SJSA1 (cell line): Measurements from ENCODE around the gene C3orf49.

- RAMPAGE, long total RNA: no peak
These were observed 4.8 kb upstream of the KCTD6 start for GRCh38 chr3:58486939-58487614.

DNA sequence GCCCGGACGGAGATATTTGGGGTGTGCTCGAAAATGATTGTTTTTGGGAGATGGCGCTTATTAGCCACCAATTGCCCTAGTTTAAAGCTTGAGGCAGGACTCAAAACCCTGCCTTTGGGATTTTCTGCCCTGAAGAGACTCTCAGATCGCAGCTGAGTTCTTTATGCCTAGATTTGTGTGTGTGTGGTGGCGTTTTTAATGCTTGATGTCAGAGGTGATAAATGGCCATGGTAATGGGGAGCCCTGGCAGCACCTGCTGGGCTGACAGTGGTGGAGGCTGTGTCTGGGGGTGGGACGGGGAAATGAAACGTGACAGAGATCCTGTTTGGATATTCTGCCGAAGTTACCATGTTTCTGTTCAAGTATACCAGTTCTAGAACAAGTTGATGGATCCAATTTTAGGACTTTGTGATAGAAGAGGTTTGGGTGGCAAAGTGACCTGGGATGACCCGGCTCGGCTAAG lies 674 bp downstream of the KCTD6 start:
- RAMPAGE, long total RNA: no peak

DNA sequence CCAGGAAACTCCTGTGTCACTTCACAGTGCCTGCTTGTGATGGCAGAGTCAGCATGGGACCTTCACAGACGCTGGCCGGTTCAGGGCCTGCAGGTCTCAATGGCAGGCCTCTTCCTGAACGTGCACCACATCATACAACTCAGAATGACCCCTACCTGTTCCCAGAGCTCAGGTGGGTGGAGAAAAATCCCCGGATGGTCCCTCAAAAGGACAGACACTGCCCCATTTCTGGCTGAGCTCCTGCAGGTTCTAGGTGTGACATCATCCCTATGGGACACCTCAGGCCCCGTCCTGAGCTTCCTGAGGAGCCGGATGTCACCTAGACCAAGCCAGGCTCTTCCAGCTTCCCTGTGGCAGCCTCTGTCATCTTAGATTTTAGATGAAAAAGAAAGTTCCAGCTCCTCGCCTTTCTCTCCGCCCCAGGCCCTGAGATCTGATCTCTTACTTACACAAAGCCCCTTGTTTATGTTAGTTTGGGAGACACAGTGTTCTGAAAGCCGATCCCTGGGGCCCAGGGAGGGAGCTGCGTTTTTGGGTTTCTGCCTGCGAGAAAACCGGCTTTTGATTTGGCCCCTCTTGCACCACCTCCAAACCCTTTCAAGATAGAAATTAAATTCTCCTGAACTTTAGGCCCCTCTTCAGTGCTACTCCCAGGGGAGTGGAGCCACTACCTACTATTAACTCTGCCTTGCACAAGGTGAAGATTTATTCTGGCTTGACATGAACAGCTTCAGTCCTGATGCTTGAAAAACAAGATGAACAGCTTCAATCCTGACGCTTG lies 40.1 kb upstream of the FAM107A start:
- RAMPAGE, long total RNA: no peak

- RAMPAGE, long total RNA: no peak
These were observed 41.9 kb downstream of the FAM3D start for GRCh38 chr3:58624673-58625065.

- RAMPAGE, long total RNA: no peak
These were observed 32.5 kb downstream of the FAM3D start for GRCh38 chr3:58634096-58634355.

- RAMPAGE, long total RNA: no peak
These were observed 23.9 kb upstream of the FAM3D start for GRCh38 chr3:58690423-58691004.

- RAMPAGE, long total RNA: no peak
These were observed 376.2 kb upstream of the CFAP20DC start for GRCh38 chr3:59426035-59426469.

GRCh38 chr3:61249965-61250500 lies 1.2 kb downstream of the FHIT start:
- RAMPAGE, long total RNA: no peak

- RAMPAGE, long total RNA: no peak
These were observed 14.5 kb downstream of the PTPRG start for GRCh38 chr3:61575812-61576276.

GRCh38 chr3:61715202-61715966 lies 154.0 kb downstream of the PTPRG start:
- RAMPAGE, long total RNA: no peak

- RAMPAGE, long total RNA: no peak
These were observed 256.4 kb downstream of the PTPRG start for GRCh38 chr3:61817631-61818344.

- RAMPAGE, long total RNA: no peak
These were observed 286.6 kb downstream of the PTPRG start for GRCh38 chr3:61847748-61848531.

- RAMPAGE, long total RNA: no peak
These were observed at the start of gene C3orf49 for GRCh38 chr3:63819116-63819665. TSS of gene C3orf49 (plus strand) at chr3:63819299.

GRCh38 chr3:63953044-63953682 lies 70.1 kb downstream of the PSMD6 start:
- RAMPAGE, long total RNA: no peak

GRCh38 chr3:63953906-63954591 lies 69.2 kb downstream of the PSMD6 start:
- RAMPAGE, long total RNA: no peak

- RAMPAGE, long total RNA: no peak
These were observed 63.4 kb downstream of the PSMD6 start for GRCh38 chr3:63959806-63960318.

DNA sequence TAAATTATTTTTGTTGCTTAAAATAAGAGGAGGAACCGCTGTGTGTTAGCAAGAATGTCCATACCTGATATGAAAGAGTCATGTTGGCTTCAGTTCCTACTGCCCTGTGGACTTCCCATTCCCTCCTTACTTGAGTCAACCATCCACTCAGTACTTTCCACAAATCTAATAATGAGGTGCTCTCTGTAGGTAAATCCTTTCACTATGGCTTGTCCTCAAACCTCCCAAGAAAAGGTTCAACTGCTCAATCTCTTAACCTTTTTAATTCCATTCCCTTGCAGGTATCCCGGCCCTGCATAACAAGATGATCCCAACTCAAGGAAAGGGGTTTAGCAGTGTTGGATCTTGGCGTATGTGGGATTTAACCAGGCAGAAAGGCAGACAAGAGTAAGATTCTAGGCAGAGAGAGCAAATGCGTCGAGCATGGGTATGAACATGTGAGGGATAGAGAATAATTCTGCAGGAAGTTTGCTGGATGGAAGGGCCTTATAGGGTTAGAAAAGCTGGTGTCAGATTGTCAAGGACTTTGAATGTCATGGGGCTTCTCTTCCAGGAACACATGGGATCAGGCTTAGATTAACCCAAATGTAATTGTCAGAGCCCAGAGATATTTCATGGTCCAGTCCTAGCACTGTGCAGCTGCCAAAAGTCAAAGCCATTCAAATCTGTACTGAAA lies 19.1 kb downstream of the PSMD6 start:
- RAMPAGE, long total RNA: no peak

DNA sequence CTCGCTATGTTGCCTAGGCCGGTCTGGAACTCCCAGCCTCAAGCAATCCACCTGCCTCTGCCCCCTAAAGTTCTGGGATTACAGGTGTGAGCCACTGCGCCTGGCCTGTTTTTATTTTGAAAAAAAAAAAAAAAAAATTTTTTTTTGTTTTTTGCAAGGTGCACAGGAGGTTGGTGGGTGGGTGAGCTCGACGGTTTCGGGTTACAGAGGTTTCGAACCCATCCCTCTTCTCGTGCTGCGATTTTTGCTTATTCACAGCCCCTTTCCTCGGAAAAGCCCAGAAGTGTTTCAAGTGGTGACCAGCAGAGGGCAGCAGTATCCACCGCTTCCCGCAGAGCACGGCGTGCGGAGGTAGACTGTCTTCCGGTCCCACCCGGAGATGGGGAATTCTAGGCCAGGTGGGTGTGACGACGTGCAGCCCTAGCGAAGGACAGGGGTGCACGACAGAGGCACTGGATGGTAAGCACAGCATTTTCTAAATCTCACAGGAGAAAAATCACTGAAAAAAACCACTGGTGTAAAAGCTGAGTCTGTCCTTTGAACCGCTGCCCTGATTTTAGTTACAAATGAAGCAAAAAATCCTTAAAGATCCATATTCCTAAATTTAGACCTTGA lies 7.4 kb upstream of the PSMD6 start:
- RAMPAGE, long total RNA: no peak

DNA sequence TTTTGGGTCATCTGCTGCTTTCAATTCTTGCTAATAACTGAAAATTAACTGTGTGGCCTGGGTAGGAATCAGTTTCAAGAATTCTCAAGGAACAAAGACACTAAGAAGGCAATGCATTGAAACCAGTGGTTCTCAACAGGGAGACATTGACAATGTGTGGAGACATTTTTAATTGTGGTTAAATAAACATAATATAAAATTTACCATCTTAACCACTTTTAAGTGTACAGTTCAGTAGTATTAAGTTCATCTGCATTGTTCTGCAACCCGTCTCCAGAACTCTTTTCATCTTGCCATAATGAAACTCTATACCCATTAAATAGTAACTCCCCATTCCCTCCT lies 69.4 kb upstream of the PSMD6 start:
- RAMPAGE, long total RNA: no peak

DNA sequence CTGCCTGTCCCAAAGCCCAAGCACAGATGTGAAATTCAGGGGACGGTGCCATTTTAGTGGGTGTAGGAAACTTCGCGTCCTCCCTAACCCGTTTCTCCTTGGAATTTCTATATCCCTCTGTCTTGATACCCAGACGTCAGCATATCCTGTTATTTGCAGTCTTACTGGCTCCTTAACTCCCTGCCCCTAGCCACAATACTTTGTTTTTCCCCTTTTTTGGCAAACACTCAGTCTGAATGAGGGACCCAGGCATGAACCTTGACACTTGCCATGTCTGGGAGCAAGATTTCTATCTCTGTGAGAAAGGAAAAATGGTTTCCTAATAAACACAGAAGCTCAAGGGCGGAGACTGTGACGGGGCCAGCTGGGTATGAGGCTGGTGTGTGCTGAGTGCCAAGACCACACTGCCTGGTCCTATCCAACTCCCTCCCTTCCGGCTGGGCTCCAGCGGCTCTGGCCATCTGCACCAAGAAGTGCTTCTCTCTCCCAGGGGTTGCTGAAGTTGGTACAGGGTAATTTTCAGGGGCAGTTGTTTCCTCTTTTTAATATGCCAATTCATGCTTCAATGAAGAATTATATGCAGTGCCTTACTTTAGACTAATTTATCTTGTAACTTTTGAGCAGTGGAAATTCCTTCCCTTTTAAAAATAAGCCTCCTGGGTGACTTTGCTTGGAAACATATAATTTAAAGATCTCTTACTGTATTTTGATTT lies 15.0 kb downstream of the PRICKLE2 start:
- RAMPAGE, long total RNA: no peak